SK-N-DZ (cell line): ENCODE data around the genes DNAJA4, CRABP1 and GOLGA6L9.

DNA sequence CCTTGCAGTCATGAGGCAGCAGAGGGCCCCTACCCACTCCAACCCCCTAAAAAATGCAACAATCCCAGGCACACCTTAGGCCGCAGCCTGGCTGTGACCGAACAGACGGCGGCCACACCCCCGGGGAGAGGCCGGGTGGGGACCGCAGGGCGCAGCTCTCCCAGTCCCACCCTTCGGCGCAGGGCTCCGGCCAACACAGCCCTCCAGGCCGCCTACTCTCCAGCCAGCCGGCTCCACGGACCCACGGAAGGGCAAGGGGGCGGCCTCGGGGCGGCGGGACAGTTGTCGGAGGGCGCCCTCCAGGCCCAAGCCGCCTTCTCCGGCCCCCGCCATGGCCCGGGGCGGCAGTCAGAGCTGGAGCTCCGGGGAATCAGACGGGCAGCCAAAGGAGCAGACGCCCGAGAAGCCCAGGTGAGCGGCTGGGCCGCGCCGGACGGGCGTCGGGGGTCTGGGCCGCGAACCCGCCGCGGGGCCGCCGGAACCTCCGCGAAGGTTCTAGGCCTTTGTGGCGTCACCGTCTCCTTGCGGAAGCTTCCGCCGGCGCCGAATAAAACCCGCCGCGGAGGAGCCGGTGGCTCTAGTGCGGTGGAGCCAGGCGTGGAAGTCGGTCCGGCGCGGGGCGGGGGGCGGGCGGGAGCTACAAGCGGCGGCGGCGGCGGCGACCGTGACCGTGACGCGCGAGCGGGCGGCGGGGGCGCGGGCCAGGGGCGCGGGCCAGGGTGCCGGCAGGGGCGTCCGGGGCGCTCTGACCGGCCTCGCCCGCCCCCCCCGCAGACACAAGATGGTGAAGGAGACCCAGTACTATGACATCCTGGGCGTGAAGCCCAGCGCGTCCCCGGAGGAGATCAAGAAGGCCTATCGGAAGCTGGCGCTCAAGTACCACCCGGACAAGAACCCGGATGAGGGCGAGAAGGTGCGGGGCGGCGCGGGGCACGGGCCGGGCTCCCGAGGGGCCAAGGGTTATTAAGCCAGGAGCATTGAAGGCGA lies at the start of gene DNAJA4:
DNAJA4 (plus strand) TSS at position 580 of the 987 bp plus-strand sequence.
RAMPAGE:
- cytosol, long total RNA = no peak
- nucleus, long total RNA = no peak

DNA sequence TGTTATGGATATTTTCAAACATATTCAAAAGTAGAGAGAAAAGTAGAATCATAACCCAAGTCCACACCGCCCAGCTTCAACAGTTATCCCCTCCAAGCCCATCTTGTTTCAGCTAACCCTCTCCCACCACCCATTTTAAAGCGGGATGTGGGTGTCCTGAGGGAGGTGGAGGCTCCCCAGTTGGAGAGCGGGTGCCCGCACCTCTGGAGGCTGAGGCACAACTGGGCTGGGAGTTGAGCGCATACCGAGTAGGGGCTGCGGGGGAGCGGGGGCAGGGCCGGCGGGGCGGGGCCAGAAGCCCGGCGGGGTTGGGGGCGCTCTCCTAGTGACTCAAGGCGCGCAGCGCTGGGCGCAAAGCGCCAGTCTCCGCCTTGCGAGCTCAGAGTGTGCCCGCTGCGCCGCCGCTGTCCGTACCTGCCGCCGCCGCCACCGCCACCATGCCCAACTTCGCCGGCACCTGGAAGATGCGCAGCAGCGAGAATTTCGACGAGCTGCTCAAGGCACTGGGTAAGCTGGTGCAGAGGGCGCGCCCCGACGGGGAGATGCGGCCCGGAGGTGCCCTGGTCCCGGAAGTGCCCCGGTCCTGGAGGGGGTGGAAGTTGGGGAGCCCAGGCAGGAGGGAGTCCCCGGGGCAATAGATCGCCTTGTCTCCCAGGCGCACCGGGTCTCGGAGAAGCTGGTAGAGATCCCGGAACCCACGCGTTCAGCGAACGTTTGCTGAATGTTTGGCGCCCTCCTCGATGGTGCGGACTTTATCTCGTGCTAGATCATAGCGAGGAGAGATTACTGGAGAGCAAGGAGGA lies at the start of gene CRABP1:
CRABP1 (plus strand) TSS at position 362 of the 803 bp plus-strand sequence.
RAMPAGE:
- cytosol, long total RNA = no peak
- nucleus, long total RNA = no peak

DNA sequence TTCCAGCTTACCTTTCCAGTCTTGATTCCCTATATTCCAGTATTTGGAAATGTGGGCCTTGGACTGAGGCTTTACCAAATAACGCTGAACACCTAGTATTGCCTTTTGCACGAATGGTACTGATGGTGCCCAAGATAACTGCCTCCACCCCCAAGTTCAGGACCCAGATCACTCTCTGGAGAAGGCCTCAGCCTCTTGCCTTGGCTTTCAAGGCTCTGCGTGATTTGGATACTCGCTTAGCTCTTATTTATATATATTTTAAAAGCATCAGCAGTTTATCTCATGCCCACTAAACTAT lies 887 bp downstream of the PSMA4 start:
RAMPAGE:
- cytosol, long total RNA = no peak
- nucleus, long total RNA = no peak

GRCh38 chr15:78798242-78798715 lies 13.0 kb downstream of the ADAMTS7 start:
RAMPAGE:
- cytosol, long total RNA = no peak
- nucleus, long total RNA = no peak

RAMPAGE:
- cytosol, long total RNA = no peak
- nucleus, long total RNA = no peak
These were observed 12.3 kb upstream of the MORF4L1 start for GRCh38 chr15:78860489-78860685.

GRCh38 chr15:78873769-78874807 lies 1.4 kb downstream of the MORF4L1 start:
RAMPAGE:
- cytosol, long total RNA = no peak
- nucleus, long total RNA = no peak

GRCh38 chr15:78877281-78877825 lies 4.7 kb downstream of the MORF4L1 start:
RAMPAGE:
- cytosol, long total RNA = no peak
- nucleus, long total RNA = no peak

DNA sequence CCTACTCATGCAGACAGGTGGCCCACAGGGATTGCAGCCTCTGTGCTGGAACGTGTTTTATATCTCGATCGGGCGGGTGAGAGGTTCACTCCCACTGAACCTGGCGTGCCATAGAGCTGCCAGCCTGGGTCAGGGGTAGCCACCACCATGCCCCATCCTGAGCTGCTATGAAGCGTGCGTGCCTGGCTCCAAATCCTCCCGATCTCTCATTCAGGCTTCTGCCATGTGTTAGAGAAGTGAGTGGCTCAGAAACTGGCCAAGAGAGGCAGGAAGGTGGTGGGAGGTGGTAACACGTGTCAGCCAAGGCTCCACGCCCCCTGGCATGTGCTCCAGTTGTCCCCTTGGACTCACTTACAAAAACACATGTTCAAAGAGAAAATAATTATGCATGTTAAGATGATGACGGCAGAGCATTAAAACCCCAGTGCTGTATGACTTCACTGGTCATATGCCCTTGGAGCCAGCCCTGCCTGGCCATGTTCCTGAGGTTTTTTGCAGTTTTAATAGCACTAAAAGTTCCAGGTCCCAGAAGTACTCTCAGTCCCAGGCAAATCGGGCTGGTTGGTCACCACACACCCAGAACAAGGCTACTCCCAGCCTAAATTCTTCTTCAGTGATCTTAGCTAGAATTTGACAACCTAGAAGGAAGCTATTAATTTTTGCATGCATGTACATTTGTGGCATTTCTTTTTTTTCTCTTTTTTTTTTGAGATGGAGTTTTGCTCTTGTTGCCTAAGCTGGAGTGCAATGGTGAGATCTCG lies 30.5 kb downstream of the CTSH start:
RAMPAGE:
- cytosol, long total RNA = no peak
- nucleus, long total RNA = no peak

DNA sequence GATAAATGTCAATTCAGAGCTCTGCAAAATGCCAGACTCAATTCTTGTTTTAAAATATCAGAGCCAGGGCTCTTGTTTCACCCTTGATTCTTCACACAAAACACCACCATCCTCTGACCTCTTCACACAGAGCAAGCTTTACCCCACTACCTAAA lies 25.5 kb upstream of the MTHFS start:
RAMPAGE:
- cytosol, long total RNA = no peak
- nucleus, long total RNA = no peak

RAMPAGE:
- cytosol, long total RNA = no peak
- nucleus, long total RNA = no peak
These were observed 24.5 kb downstream of the ZFAND6 start for GRCh38 chr15:80083747-80084615.

GRCh38 chr15:80210466-80211035 lies 41.5 kb downstream of the CTXND1 start:
RAMPAGE:
- cytosol, long total RNA = no peak
- nucleus, long total RNA = no peak

GRCh38 chr15:80550101-80550835 lies 144.8 kb upstream of the ABHD17C start:
RAMPAGE:
- cytosol, long total RNA = no peak
- nucleus, long total RNA = no peak

DNA sequence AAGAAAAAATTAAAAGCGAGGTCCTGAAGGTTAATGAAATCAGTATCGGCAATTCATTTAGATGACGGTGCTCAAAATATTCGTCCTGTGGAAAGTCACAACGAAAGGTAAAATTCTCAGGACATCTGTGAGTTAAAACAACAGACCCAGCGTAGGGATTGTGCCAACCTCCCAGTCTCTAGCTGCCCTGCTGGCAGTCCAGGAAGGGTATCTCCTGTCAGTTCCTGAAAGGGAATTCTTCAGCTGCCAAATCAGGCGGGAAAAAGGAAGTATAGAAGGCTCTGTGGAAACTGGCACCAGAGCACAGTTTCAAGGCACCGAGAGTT lies 1.2 kb upstream of the ABHD17C start:
RAMPAGE:
- cytosol, long total RNA = no peak
- nucleus, long total RNA = no peak

RAMPAGE:
- cytosol, long total RNA = no peak
- nucleus, long total RNA = no peak
These were observed 2.9 kb upstream of the CEMIP start for GRCh38 chr15:80776296-80776579.

GRCh38 chr15:81002304-81003312 lies 1.9 kb downstream of the TLNRD1 start:
RAMPAGE:
- cytosol, long total RNA = no peak
- nucleus, long total RNA = no peak

DNA sequence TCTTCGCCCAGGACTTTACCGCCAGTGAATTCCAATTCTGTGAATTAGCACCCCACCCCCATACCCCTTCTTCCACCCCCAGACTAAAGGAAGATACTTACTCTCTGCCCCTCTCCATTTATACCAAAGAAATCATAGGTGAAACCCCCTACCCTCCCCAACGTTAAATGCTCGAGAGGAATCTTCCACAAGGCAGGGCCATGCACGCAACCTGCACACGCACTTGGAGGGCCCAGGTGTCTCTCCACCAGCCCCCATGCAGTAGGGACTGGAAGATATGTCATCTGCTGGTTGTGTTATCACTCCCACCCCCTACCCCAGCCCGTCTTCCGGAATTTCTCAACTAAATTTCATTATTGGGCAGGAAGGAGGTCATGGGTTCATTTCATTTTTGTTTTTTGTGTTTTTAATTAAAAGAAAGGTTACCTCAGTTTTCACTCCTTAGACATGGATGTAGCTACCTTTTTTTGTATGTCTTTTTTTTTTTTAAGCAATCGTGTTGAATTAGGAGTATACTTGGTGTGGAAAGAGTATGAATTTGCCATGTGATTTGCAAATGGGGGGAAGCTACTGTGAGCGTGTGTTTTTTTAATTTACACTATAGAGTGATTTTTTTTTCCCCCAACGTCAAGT lies 2.7 kb downstream of the TLNRD1 start:
RAMPAGE:
- cytosol, long total RNA = no peak
- nucleus, long total RNA = no peak

DNA sequence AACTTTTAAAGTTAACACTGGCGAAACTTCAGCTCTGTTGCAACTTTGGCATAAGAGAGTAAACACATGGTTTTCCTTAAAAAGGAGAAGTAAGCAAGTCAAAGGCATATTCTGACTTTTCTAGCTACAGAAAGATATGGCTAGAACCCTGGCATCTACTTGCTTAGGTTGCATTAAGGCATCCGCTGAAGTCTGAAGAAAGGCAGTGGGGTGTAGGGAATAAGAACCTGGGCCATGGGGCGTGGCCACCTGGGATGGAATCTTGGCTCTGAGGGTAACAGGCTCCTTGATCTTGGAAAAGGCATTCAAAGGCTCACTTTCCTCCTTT lies 13.2 kb upstream of the IL16 start:
RAMPAGE:
- cytosol, long total RNA = no peak
- nucleus, long total RNA = no peak

DNA sequence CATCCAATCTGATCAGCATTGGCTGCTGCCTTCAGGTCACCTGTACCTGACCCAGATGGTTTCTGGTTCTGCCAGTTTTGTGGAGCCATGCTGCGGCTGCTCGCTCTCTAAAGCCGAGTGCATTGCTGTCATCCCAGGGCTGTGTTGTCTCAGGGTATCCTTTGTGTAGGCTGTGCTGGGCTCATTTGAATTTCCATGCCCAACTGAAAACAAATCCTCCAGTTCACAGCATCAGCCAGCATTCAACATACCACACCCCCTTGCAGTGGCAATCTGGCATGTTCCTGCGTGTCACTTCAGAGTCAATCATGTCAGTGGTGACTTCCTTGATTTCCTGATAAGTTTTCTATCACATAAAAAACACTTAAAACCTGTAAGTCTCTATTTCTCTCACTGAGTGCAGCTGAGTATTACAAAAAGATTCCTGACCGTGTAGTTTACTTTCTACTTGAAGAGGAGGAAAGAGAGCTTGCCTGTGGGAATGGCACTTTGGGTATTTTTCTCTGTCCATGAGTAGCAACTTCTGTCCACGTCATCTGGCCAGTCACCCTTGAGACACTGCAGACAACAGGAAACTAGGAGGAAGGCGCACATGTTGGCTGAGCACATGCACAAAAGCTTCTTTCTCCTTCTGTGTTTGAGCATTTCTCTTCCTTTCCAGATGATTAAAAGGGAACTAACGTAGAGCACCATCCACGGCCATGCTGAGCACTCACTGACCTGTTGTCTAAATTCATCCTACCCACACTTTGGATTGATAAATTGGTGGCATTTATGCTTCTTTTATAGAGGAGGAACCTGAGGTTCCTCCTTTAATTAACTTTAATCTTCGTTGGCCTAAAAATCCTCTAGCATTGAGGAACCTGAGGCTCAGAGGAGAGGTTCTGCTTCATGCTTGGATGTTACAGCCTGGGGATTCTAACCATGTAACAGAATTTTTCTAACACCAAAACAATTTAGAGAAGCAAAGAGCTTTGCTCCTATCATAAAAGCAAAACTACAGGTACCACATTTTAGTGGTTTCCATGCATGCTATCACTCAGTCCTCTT lies 19.7 kb downstream of the STARD5 start:
RAMPAGE:
- cytosol, long total RNA = no peak
- nucleus, long total RNA = no peak

DNA sequence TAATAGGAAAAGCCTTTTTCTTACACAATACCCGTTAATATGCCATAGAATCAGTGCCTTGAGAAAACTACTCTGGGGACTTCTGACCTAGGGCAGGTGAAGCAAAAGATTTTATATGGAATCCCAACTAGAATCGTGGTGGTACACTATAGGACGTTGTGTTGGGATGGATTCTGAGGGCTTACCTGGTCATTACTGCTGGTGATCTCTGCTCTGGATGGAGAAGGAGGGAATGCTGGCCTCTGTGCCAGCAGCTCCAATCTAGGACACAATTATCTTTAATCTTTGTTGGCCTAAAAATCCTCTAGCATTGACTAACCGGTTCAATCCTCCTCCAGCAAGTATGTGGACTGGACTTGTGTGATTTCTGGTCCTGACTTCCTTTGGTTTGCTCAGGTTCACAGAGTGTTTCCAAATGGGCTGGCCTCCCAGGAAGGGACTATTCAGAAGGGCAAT lies 18.4 kb downstream of the STARD5 start:
RAMPAGE:
- cytosol, long total RNA = no peak
- nucleus, long total RNA = no peak

DNA sequence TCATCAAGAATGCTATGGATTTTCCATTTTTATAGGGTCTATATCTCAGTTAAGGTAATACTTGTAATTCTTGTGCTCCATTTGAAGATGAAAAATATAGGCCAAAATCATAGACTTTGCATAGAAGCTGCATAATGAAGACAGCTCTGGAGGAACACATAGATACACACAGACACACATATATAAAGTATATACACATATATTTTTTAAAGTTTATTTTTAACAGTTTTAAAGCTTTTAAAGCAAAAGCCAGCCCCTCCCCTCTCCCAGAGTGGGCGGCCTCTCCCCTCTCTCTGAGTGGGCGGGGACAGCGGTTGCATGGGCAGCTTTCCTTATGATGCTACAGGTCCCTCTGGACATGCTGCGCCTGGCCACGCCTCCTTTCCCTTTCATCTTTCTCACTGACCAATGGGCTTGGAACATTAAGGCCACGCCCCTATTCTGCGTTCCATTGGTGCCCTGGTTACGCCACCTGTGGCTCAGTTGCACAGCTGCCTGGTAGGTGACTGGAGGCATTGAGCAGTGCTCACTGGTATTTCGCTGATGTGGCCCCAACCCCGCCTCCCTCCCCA lies at the start of gene GOLGA6L9:
GOLGA6L9 (plus strand) TSS at position 280 of the 572 bp plus-strand sequence.
RAMPAGE:
- cytosol, long total RNA = no peak
- nucleus, long total RNA = no peak